ENCODE data around the gene CLDN15.

- PRO-cap: no peak
- RAMPAGE, long total RNA, 2 experiments: no peak in any of the 2 experiments
Observed at GRCh38 chr7:101178944-101179418, 1.1 kb downstream of the NAT16 start.

DNA sequence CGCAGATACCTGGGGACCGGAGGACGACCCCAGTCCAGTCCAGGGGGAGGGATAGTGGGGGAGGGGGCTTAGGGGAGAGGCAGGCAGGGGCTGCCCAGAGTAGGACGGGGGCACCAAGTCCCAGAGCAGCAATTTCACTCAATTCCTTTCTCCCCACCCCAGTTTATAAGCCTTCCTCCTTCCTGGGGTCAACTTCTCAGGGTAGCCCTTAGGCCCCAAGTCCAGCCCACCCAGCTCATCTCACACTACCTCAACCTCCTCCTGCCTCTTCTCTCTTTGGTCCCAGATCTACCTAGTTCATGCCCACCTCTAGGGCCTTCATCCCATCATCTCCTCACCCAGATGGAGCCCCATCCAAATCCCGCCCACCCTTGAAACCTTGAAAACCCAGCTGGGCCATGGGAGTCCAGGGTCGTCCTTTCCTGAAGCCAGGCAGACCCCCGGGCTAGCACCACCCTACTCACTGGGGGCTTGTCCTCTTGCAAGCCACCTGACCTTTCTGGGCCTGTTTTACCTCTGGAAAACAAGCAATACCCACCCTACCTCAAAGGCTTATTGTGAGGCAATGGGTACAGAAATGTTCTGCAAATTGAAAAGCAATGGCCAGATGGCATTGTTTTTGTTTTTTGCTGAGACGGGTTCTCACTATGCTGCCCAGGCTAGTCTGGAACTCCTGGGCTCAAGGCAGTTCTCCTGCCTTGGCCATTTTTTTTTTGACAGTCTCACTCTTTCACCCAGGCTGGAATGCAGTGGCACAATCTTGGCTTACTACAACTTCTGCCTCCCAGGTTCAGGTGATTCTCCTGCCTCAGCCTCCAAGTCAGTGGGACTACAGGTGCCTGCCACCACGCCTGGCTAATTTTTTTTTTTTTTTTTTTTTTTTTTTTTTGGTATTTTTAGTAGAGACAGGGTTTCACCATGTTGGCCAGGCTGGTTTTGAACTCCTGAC, 4.4 kb downstream of the CLDN15 start:
- PRO-cap: no peak
- RAMPAGE, long total RNA, 2 experiments: no peak in any of the 2 experiments

DNA sequence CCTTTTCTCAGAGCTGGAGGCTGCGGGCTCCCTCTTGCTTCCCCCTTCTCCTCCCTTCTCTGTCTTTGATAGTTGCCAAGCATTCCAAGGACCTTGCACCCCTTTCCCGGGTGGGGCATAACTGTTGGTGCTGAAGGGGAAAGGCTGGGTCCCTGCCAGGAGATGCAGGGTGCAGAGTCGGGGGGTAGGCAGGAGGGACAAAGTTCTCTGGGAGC, 2.2 kb downstream of the CLDN15 start:
- PRO-cap: no peak
- RAMPAGE, long total RNA, 2 experiments: no peak in any of the 2 experiments

DNA sequence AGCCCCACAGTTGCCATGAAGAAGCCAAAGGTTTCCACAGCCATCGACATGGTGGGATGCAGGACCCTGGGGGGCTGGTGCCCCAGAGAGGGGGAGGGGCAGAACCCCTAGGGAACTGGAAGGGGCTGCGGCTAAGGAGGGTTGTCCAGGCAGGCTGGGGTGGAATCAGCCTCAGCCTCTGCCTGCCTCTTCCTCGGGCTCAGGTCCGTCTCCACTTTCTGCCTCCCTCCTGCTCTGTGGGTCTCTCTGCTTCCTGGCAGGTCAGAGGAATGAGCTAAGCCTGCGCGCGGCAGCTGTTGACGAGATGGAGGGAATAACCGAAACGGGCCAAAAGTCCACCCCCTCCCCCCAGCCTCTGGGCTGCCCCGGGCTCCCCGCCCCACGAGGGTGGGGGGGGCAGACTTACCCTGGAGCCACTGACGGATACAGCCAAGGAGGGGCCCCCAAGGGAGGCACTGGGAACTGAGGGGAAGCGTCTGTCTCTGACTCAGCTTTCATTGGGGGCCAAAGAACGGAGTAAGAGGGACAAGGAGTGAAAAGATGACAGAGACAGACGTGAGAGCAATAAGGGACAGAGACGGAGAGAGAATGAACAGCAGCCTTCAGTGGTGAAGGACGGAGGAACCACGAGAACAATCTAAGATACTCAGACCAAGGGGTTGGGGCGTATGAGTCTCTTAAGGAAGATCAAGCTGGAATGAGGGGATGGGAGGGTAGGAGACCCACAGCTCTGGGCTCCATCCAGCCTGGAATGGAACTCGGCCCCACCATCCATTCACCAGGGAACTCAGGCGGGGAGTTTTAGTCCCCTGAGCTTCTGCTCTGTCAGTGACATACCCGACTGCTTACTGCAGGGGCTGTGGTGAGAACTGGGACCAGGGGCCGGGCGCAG, at the start of gene CLDN15:
Gene CLDN15, minus strand, starts transcription at position 271 of the 892 bp plus-strand sequence.
- PRO-cap: bidirectional peak, plus-strand start at position 455 of the sequence, minus-strand start at position 236 of the sequence
- RAMPAGE, long total RNA, 2 experiments: no peak in any of the 2 experiments

GRCh38 chr7:101243549-101244529, 1.0 kb downstream of the FIS1 start:
- PRO-cap: unidirectional peak, plus-strand start at chr7:101243971; bidirectional peak, plus-strand start at chr7:101244412, minus-strand start at chr7:101244295
- RAMPAGE, long total RNA, 2 experiments: no peak in any of the 2 experiments

DNA sequence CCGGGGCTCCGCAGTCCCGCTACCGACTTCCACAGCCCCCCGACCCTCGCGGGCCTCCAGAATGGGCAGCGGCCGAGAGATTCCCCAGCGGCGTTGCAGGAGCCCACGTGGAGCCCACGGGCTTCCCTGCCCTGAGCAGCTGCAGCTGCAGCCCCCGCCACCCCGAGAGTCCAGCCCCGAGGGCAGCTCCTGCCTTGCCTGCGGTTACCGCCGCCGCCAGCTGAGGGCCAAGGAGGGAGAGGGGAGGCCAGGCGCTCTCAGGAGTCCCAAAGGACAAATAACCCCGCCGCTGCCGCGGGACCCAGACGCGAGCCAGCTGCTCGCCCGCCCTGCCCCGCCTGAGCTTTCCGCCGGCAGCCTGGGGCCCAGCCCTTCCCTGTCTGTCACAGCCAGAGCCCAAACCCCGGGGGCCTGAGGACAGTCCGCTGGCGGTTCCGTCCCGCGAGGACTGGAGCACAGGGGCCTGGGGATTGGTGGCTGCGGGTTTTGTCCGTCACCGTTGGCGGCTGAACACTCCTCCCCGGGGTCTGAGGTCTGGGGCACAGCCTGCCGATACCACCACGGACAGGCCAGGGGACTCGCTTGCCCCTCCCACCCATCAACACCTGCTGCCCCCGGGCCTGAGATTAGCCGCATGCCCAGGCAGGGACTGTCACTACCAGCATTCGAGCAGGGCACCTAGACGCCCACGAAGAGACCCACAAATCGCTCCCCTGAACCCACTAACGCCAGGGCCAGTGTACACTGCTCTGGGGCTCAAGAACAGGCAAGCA, 21.5 kb downstream of the IFT22 start:
- PRO-cap: no peak
- RAMPAGE, long total RNA, 2 experiments: no peak in any of the 2 experiments

GRCh38 chr7:101537177-101537589, 91.9 kb downstream of the MYL10 start:
- PRO-cap: no peak
- RAMPAGE, long total RNA, 2 experiments: no peak in any of the 2 experiments

DNA sequence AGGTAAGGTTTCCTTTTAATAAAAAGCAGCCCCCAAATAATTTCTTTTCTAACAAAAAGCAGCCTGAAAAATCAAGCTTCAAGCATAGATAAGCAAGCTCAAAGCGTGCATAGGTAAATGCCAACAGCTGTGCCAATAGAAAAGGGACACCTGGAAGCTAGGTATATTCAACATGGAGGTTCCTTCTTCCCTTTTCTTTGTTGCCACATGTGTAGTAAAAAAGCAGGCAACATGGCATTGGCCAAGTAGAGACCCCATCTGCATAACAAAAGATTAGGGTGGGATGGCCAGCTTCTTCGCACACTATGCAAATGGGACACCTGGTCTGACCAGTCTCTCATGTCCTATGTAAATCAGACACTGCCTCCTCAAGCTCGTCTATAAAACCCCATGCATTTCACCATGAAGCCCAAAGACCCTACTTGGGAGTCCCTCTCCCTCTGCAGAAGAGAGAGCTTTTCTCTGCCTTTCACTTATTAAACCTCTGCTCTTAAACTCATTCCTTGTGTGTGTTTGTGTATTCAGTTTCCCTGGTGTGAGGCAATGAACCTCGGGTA, 54.0 kb downstream of the MYL10 start:
- PRO-cap: no peak
- RAMPAGE, long total RNA, 2 experiments: no peak in any of the 2 experiments

DNA sequence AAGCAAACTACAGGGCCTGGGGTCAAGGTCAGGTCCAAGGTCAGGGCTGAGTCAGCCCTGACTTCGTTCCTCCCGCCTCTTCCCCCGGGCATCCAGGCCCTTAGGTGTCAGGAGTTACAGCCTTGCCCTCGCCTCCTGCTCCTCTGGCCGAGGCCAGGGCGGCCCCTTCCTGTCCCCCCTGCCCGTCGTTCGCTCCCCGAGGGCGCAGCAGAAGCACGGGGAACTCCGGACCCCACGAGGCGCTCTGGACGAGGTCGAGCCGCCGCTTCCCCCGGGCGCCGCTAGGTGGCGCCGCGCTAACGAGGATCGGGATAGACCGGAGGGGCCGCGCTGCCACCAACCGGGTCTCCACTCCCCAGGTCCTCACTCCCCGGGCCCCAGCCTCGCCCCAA, 59.1 kb upstream of the MYL10 start:
- PRO-cap: no peak
- RAMPAGE, long total RNA, 2 experiments: no peak in any of the 2 experiments

DNA sequence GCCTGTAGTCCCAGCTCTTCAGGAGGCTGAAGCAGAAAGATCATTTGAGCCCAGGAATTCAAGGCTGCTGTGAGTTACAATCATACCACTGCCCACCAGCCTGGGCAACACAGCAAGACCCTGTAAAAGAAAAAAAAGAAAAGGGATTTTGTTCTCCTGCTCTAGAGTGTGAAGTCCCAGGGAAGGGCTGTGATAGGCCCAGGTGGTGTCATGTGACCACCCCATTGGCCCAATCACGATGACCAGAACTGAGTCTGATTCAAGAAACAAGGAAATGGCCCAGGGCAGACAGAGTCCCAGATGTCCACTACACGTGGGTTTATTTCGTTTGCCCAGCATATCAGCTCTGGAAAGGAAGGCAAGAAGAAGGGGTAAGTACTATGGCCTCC, 81.4 kb upstream of the CUX1 start:
- PRO-cap: no peak
- RAMPAGE, long total RNA, 2 experiments: no peak in any of the 2 experiments

DNA sequence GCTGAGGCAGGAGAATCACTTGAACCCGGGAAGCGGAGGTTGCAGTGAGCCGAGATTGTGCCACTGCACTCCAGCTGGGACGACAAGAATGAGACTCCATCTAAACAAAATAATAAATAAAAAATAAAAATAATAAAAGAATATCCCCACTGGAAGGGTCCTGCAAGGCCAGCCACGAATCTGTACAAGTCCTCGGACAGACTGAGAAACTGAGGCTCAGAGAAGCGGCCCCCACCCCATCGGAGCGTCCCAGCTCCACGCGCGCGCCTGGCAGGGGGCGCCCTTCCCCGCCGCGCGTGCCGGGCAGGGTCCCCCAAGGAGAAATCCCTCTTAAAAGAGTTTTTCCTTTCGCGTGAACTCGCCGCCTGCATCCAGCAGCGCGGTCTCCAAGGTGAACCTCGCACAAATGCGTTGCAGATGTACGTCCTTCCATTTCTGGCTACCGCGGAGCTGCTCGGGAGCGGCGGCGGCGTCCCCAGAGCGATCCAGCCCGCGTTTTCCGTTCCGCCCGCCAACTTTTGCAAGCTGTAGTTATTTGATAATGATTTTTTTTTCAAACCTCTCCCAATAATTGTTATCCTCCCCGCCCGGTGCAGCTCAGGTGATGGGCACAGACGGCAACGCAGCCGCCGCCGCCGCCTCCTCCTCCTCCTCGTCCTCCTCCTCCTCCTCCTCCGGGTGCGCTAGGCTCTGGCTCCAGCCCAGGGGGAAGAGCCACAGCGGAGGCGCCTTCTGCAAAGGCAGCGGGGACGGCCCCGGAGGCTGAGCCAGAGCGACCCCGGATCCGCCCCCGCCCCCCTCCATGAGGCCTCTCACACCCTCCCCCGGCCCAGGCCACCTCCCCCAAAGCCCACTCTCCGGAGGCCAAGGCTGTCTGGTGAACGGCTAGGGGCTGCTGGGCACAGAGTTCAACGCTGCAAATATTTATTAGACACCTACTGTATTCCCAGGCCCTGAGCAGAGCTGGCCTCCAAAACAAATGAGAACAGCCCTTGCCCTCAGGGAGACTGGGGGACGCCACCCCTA, 74.1 kb upstream of the CUX1 start:
- PRO-cap: no peak
- RAMPAGE, long total RNA, 2 experiments: no peak in any of the 2 experiments

GRCh38 chr7:101815740-101816549, 1.5 kb upstream of the CUX1 start:
- PRO-cap: bidirectional peak, plus-strand start at chr7:101815775, minus-strand start at chr7:101815604
- RAMPAGE, long total RNA, 2 experiments: start-site peak on the plus strand in 2 of 2 experiments, at chr7:101815944-101816025 at its widest, 40 to 571 reads per replicate

- PRO-cap: no peak
- RAMPAGE, long total RNA, 2 experiments: no peak in any of the 2 experiments
Observed at GRCh38 chr7:101832096-101832501, 14.7 kb downstream of the CUX1 start.

DNA sequence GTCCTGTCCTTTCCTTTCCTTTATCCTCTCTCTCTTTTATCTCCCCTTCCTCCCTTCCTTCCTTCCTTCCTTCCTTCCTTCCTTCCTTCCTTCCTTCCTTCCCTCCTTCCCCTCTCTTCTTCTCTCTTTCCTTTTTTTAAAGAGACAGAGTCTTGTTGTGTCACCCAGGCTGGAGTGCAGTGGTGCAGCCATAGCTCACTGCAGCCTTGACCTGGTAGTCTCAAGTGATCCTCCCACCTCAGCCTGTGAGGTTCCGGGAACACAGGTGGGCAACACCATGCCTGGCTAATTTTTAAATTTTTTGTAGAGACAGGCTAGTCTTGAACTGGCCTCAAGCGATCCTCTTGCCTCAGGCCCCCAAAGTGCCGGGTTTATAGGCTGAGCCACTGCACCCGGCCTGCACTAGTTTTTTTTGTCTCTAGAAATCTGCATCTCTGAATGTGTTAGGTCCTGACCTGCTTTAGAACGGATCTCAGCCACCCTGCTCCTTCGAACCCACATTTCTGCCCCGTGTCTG, 43.3 kb downstream of the CUX1 start:
- PRO-cap: no peak
- RAMPAGE, long total RNA, 2 experiments: no peak in any of the 2 experiments

- PRO-cap: bidirectional peak, plus-strand start at chr7:101900378, minus-strand start at chr7:101900178; bidirectional peak, plus-strand start at chr7:101900684, minus-strand start at chr7:101900554
- RAMPAGE, long total RNA, 2 experiments: no peak in any of the 2 experiments
Observed at GRCh38 chr7:101899846-101900968, 82.8 kb downstream of the CUX1 start.

DNA sequence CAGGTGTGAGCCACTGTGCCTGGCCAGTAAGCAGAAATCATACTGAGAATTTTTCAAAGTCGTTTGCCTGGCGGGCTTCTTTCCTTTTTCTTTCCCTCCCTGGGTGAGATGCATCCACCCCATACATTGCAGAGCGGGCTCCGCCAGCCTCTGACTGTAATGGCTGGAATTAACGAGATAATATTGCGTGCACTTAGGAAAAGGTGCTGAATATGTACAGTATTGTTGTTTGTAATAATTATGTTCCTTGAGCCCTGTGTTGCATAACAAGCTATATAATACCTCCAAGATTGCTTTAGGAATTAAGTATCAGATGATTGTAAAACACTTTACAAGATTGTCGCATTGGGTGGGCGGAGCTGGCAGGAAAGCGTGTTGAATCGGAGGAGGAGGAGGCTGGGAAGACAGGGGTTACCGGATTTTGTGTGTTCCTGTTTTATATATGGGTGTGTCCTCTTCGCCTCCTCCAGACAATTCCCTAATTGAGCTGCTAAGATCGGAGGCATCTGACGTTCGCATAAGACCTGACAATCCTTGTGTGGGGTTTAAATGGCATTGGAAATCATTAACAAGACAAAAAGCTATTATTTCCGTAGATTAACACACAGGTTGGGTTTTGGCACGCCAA, 193.1 kb upstream of the SH2B2 start:
- PRO-cap: no peak
- RAMPAGE, long total RNA, 2 experiments: no peak in any of the 2 experiments

DNA sequence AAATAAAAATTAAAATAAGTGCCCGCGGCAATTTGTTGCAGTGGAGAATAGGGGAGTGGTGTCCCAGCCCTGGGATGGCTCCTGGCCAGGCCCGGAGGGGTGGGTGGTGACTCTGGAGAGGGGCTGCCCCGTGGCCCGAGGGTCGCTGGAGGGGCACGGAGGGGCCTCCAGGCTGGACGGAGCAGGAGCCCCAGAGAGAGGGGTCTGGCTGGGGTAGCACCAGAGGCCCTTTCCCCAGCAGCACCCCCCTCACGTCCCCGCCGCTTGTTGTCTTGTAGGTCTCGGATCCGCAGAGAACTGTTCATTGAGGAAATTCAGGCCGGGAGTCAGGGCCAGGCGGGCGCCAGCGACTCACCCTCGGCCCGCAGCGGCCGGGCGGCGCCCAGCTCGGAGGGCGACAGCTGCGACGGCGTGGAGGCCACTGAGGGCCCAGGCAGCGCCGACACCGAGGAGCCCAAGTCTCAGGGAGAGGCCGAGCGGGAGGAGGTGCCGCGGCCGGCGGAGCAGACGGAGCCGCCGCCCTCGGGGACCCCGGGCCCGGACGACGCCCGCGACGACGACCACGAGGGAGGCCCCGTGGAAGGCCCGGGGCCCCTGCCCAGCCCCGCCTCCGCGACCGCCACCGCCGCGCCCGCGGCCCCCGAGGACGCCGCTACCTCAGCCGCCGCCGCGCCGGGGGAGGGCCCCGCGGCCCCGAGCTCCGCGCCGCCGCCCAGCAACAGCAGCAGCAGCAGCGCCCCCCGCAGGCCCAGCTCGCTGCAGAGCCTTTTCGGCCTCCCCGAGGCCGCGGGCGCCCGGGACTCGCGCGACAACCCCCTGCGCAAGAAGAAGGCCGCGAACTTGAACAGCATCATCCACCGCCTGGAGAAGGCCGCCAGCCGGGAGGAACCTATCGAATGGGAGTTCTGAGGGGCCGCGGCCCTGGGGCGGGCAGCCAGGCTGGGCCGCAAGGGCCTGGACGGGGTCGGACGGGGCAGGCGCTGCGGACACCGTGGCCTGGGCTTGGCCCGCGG, 38.2 kb upstream of the SH2B2 start:
- PRO-cap: no peak
- RAMPAGE, long total RNA, 2 experiments: no peak in any of the 2 experiments

- PRO-cap: no peak
- RAMPAGE, long total RNA, 2 experiments: no peak in any of the 2 experiments
Observed at GRCh38 chr7:102287323-102288025, 806 bp downstream of the SH2B2 start.

GRCh38 chr7:102363336-102364626, 7.5 kb upstream of the SPDYE6 start:
- PRO-cap: unidirectional peak, plus-strand start at chr7:102363844; unidirectional peak, plus-strand start at chr7:102363883
- RAMPAGE, long total RNA, 2 experiments: no peak in any of the 2 experiments

- PRO-cap: no peak
- RAMPAGE, long total RNA, 2 experiments: no peak in any of the 2 experiments
Observed at GRCh38 chr7:102415528-102416201, 17.7 kb upstream of the ORAI2 start.